Skin of body (tissue), 2 donors: ENCODE results near the gene LRRTM3.

- RAMPAGE, long total RNA: no peak
These were observed 98.6 kb downstream of the ARID5B start for GRCh38 chr10:61999889-62000747.

DNA sequence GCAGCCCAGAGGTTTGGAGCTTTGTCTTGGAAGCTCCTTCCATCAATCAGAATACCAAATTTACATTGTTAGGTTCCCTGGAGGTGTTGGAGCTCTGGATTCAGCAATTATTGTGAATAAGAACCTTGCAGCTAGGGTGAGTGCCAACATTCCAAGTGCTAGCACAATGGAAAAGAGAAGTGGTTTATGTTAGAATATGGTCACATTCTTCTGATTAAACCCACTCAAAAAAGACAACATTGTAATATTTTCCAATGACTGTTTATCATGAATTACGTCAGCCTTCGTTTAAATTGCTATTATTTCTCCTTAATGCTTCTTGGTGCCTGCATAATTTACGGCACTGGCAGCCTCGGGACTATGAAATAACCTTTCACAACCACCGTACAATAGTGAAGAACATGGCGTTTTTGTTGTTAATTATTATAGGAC is 117.5 kb downstream of the ARID5B start:
- RAMPAGE, long total RNA: no peak

DNA sequence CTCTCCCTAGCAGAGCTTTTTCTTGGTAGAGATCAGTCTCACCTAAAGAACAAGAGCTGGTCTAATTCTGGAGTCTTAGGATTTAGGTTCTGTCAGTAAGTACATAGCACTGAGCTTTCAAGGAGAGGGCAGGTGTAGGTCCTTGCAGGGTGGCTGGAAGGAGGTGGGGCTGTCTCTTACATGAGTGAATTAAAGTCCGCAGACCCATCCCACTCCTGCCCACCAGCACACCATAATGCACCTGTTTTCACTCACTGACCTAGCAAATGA is 145.9 kb downstream of the ARID5B start:
- RAMPAGE, long total RNA: no peak

- RAMPAGE, long total RNA: no peak
These were observed 118.5 kb downstream of the ZNF365 start for GRCh38 chr10:62492776-62493029.

GRCh38 chr10:62528473-62528939 is 154.3 kb downstream of the ZNF365 start:
- RAMPAGE, long total RNA: no peak

DNA sequence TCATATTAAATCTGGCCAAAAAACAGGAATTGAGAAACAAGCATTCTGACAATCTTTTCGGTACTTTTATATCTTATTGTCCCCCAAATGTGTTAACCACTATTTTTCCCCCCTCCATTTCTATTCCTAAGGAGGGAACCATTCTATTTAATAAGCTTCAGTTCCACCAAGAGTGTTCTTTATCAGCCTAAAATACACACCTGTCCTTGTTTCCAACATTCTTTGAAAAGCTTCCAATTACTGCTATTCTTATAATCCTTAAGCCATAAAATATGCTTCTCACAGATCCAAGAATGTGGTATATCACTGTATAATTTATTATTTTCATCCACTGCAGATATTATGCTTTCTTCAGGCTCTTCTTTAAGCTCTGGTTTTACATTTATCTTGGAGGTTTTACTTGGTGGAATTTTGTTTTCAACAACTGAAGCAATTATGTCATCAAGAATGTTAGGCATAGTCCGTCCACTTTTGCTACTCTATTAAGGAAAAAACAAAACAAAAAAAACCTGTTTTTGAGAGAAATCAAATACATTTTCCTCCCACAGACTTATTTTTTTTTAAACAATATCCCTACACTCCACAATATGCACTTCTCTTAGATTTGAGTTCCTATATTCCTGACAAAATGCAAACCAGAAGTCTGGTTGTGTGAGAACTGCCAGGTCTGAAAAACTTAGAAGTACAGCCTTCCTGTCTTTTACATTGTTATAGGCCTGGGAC is 56.0 kb downstream of the NRBF2 start:
- RAMPAGE, long total RNA: no peak

GRCh38 chr10:63206533-63207171 is 73.5 kb downstream of the NRBF2 start:
- RAMPAGE, long total RNA: no peak

DNA sequence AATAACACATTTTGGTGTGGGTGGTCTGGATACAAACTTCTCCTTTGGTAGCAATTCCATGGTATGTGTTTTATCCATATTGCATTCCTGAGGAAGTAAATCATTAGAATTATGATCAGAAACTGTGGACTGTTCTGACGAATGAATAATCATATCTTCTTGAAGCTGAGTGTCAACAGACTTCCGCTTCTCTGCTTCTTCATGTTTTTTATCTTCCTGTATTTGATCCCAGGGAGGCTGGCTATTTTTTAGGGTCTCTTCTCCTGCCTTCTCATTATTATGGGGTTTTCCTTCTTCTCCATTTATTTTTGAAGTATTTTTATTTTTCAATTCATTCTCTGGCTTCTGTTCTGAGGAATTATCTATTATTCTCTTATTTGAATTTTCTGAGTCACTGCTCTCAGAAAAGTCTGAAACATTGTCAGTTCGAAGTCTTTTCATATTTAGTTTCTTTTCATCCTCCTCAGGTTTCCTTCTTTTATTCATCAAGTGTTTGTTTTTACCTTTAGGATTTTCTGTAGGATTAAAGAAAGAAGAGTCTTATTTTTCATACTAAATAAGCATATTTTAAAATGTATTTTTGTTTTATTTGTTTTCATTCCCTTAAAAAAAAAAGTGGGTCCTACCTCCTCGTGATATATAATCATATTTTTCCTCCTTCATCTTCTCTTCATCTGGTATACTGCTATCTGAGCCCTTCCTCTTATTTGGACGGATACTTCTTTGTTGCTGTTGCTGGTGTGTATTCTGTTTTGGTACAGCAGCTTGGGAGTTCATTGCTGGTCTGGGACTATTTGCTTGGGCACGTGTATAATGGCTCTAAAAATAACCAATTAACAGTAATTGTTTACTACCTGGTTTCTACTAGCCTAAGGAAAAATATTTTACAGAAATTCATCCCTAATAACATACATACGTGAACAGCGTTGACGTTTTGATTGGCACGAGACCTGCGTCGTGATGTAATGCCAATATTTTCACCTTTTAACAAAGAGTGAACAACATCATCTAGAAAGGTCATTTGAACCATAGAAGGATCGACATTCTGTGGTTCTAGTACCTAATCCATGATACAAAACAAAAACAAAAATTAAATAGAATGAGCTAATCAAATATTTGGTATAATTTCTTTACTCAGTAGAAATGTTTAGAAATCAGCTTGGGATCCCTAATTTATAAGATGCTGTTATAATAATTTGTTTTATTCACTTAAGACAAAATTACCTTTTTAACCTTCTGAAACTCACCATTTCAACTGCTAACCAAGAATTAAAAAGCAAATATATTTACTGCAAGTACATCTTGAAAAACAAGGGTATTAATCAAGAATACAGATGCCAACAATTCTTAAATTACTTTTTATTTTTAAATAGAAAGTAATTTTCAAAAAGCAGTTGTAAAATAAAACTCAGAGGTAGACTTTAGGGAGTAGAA is 82.0 kb downstream of the NRBF2 start:
- RAMPAGE, long total RNA: no peak

GRCh38 chr10:63366726-63367429 is 98.9 kb downstream of the JMJD1C start:
- RAMPAGE, long total RNA: no peak

DNA sequence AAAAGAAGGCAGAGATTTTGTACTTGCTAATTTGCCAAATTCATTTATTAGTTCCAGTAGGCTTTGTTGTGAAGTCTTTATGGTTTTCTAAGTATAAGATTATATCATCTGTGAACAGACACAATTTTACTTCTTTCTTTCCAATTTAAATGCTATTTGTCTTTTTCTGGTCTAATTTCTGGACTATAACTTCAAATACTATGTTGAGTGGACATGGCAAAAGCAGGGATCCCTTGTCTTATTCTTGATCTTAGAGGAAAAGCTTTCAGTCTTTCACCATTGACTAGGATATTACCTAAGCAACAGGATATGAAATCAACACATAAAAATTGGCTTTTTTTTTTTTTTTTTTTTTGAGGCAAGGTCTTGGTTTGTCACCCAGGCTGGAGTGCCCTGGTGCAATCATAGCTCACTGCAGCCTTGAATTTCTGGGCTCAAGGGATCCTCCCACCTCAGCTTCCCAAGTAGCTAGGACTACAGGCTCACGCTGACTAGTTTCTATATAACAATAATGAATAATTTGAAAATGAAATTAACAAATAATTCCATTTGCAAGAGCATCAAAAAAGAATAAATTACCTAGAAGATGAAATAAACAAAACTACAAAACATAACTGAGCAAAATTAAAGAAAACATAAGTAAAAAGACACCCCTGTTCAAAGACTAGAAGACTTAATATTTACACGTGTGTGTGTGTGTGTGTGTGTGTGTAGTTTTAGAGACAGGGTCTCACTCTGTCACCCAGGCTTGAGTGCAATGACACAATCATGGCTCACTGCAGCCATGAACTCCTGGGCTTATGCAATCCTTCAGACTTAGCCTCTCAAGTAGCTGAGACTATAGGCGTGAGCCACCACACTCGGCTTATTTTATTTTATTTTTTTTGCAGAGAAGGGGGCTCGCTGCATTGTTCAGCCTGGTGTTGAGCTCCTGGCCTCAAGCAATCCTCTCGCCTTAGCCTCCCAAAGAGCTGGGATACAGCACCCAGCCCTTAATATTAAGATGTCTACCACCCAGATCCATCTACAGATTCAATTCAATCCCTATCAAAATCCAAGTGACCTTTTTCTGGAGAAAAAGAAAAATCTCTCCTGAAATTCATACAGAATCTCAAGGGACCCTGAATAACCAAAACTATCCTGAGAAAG is 90.6 kb downstream of the JMJD1C start:
- RAMPAGE, long total RNA: no peak

DNA sequence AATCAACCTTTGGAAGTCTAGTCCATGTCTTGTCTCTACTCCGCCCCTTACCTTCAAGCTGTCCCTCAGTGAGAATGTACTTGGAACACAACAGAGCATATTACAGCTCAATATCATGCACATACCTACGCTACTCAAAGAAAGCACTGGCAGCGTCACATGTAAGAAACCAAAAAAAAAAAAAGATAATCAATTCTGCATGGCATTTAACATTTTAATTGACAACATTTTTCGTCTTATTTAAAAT is 1.3 kb downstream of the JMJD1C start:
- RAMPAGE, long total RNA: no peak

DNA sequence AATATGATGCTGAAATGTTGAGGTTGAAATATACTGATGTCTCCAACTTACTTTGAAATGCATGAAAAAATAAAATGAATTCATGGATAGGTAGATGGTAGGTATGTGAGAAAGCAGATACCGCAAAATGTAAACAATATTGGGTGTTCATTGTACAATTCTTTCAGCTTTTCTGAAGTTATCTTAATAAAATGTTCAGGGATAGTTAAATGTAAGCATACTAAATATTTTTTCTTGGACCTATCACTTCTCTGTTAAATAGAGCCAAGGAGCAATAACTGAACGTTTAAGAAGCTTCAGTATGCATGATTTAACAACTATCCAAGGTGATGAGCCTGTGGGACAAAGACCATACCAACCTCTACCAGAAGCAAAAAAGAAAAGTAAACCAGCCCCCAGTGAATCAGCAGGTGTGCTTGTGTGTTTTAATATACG is 88.7 kb downstream of the REEP3 start:
- RAMPAGE, long total RNA: no peak

DNA sequence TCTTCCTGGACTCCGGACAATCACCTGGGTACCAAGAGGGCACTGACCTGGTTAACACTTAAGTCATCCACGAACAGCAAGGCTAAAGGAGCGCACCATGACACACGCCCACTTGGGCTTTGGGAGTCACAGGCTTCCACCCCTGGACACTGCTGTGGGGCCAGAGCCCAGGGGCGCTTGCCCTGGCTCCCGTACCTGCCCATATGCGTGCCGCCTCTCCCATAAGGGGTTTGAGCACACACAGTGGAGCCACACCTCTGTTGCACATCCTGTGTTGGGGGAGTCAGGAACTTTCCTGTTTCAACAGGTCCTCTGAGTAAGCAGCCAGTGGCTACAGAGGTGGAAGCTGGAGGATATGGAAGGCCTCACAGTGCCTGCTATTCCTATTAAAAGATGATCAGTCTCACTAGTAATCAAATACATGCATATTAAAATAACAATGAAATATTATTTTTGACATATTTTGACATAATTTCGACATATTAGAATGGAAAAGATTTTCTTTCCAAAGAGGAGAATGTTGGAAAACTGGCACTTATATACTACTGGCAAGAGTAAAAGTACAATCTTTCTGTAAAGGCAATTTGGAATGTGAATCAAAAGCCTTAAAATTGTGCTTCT is 152.1 kb downstream of the REEP3 start:
- RAMPAGE, long total RNA: no peak

GRCh38 chr10:64037002-64037691 is 515.9 kb downstream of the REEP3 start:
- RAMPAGE, long total RNA: no peak

DNA sequence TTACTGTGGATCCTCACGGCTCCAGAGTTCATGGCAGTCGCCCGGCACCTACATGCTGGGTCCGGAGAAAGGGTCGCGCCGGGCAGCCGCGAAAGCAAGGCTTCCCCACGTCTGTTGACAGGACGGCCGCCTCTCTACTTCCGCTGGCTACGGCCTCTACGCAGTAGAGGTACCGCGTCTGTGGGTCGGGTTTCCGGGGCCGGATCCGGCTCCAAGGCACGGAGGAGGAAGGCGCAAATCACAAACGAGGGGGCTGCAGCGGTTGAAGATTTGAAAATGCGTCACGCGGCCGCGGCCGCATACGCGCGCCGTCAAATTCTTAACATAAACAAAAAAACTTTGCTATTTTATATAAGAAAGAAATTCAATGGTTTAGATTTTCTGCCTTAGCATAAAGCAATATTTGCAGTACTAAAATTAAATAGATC is 649.6 kb downstream of the REEP3 start:
- RAMPAGE, long total RNA: no peak

DNA sequence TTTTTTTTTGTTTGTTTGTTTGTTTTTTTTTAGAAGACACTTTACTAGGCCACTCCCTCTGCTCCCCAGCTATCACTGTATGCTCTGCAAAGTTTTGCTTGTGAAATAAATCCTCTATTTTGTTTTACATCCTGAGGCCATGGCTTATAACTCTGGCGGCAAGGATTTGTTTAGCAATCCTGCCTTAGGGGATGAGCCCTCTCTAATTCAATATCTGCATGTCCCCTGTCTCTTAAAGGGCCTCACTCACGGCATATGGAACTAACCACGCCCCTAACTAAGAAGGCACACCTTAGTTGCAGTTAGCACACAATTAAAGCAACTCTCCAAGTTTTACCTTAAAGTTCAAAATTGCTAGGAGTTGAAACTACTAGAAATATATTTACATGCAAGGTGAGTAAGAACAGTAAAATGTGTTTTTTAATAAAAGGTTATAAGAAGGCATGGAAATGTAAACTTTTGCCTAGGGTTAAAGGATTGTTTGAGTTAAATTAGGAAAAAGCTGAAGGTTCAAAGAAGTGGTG is 1354.6 kb upstream of the LRRTM3 start:
- RAMPAGE, long total RNA: no peak

DNA sequence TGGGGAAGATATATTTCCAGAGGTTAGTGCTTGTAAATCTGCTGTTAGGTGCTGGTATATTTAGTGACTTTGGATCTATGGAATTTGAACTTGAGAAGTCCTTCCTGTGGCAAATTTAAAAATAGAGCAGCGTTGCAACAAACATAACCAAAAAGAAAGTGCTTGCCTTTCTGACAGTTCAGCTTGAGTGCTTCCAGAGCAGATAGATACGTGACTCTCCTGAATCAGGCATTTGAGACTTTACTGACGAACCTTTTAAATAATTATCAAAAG is 387.5 kb upstream of the LRRTM3 start:
- RAMPAGE, long total RNA: no peak

GRCh38 chr10:66925678-66926289 is at the start of gene LRRTM3:
TSS of gene LRRTM3 (plus strand) at chr10:66926036.
- RAMPAGE, long total RNA: no peak

GRCh38 chr10:67663385-67663775 is 32.6 kb downstream of the CTNNA3 start:
- RAMPAGE, long total RNA: no peak

DNA sequence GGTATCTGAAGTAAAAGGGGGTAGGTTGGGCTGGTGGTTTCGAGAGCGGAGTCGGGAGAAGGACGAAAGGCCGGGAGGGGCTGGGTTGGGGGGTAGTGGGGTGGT is 204 bp downstream of the HNRNPH3 start:
- RAMPAGE, long total RNA: no peak